Left ventricle myocardium (tissue), 1 donor: ENCODE measurements around the genes ZC3H15, TFPI, ASDURF and OSGEPL1.

DNA sequence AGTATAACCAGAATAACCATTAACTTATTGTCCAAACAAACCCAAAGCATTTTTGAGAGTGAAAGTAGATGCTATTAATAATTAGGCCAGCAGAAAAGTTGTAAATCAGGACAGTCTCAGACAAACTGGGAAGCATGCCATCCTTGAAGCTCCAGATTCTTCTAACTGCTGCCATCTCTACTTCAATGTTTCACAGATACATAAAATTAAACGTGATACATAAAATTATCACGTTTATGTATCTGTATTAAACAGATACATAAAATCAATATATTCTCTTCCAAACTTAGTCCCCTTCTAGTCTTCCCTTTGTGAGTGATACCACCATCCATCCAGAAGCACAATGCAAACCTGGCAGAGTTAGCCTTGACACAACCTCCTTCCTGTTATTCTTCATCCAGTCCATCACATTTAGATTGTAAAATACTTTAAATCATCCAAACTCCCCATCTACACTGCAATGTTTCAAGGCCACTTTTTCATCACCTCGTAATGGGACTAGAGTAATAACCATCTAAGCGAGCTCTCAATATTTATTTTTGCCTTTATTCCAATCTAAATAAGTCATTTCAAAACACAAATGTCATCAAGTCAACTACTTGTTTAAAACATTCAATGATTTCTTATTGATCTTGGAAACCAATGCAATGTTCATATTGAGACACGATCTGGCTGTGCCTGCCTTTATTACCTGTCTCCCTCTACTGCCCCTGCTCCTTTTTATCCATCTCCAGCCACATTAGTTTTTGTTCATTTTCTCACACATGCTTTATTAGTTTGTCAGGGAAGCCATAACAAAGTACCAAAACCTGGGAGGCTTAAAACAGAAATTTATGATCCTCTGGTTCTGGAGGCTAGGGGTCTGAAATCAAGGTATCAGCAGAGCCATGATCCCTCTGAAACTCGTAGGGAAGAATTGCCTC, 306.3 kb upstream of the ZC3H15 start:
- PRO-cap, result no peak

DNA sequence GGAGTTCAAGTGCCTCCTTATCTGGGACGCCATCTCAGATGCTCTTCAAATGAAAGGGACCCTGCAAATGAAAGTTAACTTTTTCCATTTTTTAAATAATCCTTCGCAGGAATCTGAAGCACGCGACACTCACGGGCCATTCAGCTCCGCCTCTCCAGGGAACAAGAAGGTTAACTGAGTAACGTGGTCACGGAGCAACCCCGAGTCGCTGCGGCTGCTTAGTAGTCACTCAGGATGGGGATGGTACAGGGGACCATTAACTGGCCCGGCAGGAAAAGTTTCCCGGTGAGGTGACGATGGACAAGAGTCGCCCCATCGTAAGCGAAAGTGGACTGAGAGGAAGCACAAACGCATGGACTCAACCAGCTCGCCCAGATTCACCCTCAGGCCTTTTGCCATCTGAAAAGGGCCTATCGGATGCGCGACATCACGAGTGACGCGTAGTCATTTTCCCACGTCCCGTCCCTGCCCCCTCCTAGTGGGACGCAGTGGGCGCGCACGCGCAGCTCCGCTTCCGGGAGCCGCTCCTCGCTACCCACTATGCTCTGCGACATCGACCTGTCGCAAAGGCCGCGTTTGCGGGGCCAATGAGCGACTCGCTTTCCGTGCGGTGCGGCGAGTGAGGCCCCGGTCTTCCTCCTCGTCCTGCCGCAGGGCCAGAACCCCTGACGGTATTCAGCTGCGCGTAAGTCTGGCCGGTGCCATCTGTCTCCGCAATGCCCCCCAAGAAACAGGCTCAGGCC, at the start of gene ZC3H15:
TSS of gene ZC3H15 (plus strand) at position 594 of the 743 bp plus-strand sequence.
- PRO-cap, result bidirectional peak, plus-strand start at position 221 of the sequence, minus-strand start at position 245 of the sequence; bidirectional peak, plus-strand start at position 594 of the sequence, minus-strand start at position 477 of the sequence

DNA sequence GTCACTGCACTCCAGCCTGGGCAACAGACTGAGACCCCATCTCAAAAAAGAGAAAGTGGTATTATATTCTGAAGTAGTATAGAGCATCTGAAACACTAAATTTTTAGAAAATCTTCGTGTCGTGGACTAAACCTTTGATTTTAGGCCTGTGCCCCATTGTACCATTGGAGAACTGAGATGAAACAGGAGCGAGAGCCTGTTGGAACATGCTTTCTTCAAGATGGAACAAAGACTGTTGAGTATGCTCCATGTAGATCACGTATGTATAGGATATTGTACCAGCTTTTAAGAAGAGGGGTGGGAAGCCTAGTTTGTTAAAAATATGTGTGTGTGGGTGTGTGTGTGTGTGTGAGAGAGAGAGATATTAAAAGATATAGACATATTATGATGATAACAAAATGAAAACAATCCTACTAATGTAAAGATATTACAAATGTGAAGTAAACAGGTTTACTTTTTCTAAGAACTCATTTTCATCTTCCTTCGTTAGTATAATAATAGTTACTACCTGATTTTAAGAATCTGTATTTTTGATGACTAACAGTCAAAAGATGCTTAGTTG, 35.6 kb downstream of the ITGAV start:
- PRO-cap, result no peak

DNA sequence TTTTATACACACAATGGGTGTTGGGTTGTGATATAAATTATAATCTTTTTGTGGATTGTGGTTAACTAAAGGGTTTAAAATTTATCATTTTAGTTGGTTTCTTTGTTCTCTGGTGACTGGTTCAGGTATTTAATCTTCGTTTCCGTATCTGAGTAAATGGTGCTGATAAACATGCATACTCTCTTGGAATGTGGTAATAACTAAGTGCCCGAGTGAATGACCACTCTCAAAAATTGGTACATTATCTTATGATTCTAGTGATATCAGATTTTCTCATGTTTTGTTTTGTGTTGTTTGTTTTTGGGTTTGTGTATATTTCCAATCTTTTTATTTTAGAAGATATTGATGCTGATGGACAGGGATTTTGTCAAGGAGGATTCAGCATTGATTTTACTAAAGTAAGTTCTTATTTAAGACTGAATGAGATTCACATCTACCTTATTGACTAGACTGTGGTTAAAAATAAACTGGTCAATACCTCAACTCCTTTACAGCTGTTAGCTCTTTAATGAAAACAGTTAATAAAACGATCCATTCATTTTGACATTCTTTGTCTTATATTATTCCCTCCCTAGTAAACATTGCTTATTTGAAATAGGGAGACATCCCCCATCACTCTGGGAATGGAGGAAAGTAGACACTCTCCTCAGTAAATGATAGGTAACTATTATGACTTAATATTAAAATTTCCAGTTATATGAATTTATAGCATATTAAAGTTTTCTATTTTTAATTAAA, 40.8 kb downstream of the ITGAV start:
- PRO-cap, result no peak

DNA sequence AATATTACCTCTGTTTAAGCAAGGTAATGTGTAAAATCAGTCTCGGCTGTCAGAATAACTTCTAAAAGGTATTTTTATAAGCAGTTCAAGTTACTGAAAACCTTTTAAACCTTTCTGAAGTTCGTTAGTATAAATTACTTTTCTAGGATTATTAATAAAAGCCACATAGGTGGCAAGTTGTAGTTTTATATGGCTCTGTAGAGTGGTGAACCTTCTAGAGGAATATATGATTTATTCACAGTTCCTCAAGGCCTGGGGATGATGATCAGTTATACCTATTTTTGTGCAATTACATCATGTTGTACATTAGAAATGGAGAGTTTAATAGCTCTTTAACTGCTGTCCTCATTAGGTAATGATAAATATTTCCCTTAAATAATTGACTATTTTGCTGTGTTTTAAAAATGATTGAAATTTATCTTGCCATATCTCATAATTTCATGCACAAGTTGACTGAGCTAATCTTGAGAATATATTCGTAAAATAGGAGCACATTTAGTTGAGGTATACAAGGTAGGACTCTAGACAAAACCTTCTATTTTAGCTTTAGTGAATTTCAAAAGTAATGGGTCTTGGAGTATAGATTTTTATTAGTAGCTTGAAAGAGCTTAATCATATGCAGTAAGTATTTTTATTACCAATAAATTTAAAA, 15.3 kb upstream of the FAM171B start:
- PRO-cap, result no peak

DNA sequence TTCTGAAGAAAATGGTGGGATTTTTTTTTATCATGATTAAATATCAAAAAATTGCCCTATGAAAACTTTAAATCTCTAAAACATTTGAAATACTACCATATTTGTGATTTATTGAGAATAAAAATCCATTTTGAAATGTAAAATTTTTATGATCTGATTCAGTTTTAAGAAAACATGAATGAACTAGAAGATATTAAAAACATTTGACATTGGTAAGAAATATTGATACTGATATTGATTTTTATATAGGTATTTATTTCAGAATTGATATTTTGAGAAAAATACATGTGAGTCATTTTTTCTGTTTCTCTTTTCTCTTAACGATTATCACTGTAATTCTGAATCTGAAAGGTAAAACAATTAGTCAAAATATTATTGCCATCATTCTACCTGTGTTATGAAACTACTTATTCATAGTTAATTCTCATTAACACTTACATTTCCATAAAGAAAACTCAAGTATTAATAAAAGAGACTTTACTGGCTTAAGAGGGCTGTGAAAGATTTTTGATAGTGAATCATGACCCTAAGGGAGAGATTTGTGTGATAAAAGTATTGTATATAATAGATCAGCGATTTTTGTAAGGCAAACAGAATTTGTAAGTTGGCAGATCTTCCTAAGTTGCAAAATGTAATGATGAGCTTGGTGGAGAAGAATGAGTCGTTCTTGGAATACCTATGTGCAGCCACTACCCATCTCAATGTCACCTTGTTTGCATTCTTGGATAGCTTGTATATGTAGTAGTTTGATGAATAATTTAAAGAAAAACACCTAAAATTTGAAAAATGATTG, 14.2 kb upstream of the FAM171B start:
- PRO-cap, result no peak

GRCh38 chr2:186762234-186762648, 68.4 kb downstream of the FAM171B start:
- PRO-cap, result no peak

DNA sequence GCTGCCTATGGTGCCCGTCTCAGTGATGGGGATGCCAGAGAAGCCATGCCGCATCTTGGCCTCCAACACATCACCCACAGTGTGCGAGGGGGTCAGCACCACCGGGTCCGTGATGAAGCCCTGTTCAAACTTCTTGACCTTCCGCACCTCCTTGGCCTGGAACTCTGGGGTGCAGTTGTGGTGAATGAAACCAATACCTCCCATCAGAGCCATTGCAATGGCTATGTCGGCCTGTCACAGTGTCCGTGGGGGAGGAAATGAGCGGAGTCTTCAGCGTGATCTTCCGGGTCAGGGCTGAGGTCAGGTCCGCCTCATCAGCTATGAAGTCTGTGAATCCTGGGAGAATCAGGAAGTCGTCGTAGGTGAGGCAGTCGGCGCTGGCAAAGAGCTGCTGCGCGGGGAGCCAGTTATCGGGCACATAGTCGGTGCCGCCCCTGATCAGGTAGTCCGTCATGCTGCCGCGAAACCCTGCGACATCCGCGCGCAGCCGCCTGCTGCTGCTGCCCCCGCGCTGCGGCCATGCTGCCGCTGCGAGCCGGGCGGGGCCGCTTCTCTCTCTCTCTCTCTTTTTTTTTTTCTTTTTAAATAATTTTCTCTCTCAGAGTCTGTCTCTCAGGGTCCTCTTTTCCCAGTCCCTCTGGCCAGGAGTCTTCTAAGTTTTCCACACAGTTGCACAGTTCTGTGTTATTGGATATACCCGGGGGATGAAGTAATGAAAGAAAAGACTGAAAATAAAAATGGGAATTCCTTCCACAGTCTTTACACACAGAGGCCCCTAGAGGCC, 154.1 kb upstream of the ZSWIM2 start:
- PRO-cap, result bidirectional peak, plus-strand start at position 351 of the sequence, minus-strand start at position 256 of the sequence

- PRO-cap, result no peak
These were observed 44.5 kb downstream of the CALCRL start for GRCh38 chr2:187403600-187404004.

DNA sequence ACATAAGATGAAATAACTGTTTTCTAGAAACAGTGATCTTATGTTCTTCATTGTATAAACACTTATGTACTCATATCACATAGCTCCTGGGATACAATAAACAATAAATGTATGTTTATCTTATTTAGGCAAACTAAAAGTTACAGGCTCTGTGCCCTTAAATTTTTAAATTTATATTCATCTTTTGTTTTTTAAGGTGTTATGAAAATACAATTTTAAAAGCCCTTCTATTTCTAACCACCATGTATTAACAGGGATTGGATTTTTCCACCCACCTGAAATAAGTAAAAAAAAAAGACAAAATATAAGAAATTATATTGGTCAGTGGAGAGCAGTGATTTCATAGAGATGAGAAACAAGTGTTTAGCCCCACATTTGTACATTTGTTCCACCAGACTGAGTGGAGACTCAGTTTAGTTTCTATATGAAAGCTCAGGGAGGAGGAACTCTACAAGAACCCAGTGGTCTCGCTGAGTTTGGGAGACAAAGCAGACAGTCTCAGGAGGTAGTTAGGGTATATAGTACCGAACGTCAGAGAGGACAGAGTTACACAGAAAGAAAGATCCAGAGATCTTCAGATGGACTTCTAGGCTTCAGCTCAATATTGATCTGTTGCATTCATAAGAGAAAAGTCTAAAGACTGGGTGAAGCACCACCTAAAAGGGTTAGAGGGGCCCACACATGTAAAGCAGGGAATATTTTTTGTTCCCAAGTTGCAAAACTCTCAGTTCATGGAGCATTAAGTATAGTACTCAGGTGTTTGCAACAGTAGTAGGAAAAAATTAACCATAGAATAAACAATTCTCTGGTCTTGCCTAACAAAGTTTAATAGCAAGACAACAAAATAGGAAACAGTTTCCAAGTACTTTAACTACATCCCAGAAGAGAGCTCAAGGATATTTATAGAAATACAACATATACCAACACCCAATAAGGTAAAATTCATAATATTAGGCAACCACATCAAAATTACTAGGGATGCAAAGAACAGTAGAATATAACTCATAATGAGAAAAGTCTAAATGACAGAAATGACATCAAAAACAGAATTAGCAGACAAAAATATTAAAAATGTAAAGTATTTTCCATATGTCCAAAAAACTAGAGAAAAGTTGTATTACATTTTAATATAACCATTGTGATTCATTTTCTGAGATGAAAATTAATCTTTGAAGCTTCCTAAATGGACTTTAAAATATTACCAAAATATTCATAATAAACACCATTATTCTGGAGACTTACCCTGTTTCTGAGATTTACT, 4.2 kb downstream of the TFPI start:
- PRO-cap, result no peak

- PRO-cap, result no peak
These were observed 3.2 kb downstream of the TFPI start for GRCh38 chr2:187550858-187551538.

GRCh38 chr2:187553771-187554772, at the start of gene TFPI:
TFPI (minus strand) TSS chr2:187554435.
- PRO-cap, result bidirectional peak, plus-strand start at chr2:187554470, minus-strand start at chr2:187554435

- PRO-cap, result no peak
These were observed 21.2 kb upstream of the TFPI start for GRCh38 chr2:187575261-187575932.

GRCh38 chr2:188971281-188971766, 2.8 kb upstream of the COL3A1 start:
- PRO-cap, result no peak

DNA sequence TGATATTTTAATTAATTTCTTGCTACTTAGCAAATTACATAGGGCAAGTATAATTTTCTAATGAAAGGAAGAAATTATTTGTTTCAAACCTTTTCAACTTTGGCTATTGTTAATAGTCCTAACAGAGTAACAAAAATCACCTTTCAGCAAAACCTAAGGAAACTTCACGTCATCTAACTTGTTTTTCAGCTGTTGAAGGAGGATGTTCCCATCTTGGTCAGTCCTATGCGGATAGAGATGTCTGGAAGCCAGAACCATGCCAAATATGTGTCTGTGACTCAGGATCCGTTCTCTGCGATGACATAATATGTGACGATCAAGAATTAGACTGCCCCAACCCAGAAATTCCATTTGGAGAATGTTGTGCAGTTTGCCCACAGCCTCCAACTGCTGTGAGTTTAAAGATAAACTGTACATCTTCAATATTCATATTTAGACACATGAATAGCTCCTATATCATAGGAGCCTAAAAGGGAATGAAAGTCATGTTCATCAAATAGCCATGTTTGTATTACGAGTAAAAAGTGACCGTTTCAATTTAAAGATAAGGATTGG, 10.5 kb downstream of the COL3A1 start:
- PRO-cap, result no peak

DNA sequence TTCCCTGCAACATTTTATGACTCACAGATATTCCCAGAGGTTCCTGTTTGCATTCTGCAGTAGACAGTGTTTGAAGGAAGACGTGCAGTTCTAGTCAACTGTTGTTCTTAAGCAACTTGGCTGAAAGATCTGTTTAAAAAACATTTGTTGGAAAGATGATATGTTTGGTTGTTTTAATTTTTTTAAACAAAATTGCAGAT, 103.5 kb upstream of the WDR75 start:
- PRO-cap, result unidirectional peak, plus-strand start at position 52 of the sequence

DNA sequence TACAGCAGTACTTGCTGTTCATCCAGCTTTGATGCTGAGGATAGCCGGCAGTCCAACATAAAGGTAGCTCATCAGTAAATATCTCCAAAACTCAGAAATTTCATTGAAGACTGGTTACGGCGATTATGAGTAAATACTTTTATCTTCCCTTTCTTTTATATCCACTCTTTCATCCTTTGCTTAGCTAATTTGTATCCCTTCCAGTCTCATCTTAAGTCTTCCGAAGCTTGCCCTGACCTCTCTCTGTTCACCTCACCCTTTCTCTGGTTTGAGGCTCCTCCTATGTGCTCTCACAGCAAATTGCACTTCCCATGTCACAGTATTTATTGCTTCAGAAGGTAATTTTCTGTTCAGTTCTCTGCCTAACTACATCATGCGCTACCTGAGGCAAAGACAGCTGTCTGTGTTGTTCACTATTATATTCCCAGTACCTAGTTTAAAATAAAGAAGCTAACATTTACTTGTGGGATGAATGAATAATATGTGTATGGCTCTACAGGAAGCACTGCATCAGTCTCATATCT, 32.1 kb upstream of the ASDURF start:
- PRO-cap, result no peak

- PRO-cap, result unidirectional peak, plus-strand start at chr2:189661499
These were observed at the start of gene ASDURF for GRCh38 chr2:189661121-189661915. ASDURF (plus strand) TSS chr2:189661459.

- PRO-cap, result bidirectional peak, plus-strand start at chr2:189762821, minus-strand start at chr2:189762792
These were observed at the start of gene OSGEPL1 for GRCh38 chr2:189762122-189763038. OSGEPL1 (minus strand) TSS chr2:189762792.

GRCh38 chr2:189854799-189855259, 70.6 kb downstream of the PMS1 start:
- PRO-cap, result no peak